Amniotic epithelial cell (primary cell): ENCODE results near the genes IGFBPL1, ANKRD18A and FOXD4L6.

DNA sequence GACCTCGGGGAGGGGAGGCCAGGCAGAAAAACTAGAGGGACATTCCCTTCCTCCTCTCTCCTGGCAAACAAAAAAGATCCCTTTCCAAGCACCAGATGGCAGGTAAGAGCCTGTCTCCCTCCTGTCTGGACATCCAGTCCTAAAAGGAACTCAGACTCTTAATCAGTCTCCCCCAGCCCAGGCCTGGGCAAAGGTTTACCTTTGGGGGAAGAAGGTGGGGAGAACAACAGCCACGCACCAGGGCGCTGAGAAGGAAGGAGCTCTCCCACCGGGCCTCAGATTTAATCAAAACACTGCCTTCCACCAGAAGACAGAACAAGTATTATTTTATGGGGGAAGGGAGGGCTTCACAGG lies 2.4 kb downstream of the SHB start:
- RRBS = no CpG with 5 or more reads among the region's 4 CpGs

DNA sequence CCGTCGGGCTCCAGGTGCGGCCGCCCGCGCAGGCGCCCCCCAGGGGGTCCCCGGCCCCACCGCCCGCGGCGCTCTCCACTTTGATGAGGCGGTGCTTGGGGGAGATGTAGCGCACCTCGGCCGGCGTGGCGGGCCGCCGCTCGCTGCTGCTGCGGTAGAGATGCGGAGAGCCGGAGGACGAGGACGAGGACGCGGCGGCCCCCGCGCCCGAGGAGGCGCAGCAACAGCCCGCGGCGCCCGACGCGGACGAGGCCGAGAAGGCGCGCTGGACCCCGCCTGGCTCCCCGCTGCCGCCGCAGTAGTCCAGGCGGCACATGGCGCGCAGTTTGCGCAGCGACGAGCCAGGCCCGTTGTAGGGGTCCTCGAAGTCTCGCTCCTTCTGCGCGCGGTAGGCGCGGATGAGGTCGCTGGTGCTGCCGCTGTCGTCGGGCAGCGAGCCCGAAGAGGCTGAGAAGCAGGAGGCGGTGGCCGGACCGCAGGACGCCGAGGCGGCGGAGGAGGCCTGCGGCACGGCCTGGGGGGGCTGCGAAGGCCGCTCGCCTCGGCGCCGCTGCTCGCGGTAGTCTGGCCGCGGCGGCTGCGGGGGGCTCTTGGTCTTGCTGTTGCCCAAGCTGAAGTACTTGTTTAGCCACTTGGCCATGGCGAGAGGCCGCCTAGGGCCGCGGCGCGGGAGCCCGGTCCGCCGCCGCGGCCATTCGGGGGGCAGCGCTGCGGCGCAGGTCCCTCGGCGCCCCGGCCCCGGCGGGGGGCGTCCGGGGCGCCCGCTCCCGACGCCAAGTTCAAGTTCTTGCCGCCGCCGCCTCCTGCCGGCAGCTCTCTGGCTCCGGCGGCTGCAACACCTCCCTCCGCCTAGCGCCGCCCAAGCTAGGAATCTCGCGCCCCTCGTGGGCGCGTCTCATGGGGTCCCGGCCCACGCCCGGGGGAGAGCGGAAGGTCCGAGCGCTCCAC lies 747 bp downstream of the SHB start:
- RRBS = 2% methylated on average over 49 of the region's 134 CpGs

GRCh38 chr9:38311247-38312199 lies 81.0 kb upstream of the ALDH1B1 start:
- RRBS = no CpG with 5 or more reads among the region's 13 CpGs

DNA sequence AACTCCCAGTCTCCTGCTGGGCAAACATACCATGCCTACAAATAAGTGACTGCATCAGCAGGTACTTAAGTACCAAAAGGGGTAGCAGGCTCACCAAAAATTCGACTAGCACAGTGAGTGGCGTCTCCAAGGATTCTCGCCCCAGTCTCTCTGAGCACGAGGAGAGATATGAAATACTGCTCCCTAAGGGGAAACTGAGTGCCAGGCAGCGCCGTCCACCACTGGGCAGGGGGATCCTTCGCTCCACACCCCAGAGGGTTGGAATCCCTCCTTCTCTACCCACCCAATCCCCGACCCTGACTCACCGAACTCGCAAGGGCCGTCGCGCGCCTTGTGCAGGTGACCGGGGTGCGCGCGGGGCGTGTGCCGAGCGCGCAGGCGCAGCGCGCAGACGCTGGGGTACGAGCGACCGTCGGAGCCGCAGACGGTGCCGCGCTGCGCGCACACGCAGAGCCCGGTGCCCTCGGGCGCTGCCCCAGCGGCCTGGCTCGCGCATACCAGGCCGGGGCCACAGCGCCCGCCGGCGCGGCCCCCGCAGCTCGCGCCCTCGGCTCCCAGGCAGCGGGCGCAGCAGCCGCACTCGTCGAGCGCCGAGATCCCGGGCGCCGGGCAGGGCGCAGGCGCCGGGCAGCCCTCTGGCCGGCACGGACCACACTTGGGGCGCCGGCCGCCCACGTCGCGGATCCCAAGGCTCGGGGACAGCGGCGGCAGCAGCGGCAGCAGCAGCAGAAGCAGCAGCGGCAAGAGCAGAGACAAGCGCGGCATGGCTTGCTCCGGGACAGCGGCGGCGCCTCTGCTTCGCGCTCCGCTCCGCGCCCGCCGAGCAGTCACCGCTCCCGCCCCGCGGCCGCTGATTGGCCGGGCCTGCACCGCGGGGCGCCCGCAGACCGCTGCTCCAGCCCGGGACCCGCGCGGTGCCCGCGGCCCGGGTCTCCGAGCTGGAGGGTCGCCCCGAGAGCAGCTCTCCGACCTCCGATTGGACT lies at the start of gene IGFBPL1:
TSS of gene IGFBPL1 (minus strand) at position 795 of the 983 bp plus-strand sequence.
- RRBS = 2% methylated on average over 40 of the region's 115 CpGs

- RRBS = 3% methylated on average over 10 of the region's 102 CpGs
These were observed at the start of gene ANKRD18A for GRCh38 chr9:38619671-38620869. TSS of gene ANKRD18A (minus strand) at chr9:38620596.

DNA sequence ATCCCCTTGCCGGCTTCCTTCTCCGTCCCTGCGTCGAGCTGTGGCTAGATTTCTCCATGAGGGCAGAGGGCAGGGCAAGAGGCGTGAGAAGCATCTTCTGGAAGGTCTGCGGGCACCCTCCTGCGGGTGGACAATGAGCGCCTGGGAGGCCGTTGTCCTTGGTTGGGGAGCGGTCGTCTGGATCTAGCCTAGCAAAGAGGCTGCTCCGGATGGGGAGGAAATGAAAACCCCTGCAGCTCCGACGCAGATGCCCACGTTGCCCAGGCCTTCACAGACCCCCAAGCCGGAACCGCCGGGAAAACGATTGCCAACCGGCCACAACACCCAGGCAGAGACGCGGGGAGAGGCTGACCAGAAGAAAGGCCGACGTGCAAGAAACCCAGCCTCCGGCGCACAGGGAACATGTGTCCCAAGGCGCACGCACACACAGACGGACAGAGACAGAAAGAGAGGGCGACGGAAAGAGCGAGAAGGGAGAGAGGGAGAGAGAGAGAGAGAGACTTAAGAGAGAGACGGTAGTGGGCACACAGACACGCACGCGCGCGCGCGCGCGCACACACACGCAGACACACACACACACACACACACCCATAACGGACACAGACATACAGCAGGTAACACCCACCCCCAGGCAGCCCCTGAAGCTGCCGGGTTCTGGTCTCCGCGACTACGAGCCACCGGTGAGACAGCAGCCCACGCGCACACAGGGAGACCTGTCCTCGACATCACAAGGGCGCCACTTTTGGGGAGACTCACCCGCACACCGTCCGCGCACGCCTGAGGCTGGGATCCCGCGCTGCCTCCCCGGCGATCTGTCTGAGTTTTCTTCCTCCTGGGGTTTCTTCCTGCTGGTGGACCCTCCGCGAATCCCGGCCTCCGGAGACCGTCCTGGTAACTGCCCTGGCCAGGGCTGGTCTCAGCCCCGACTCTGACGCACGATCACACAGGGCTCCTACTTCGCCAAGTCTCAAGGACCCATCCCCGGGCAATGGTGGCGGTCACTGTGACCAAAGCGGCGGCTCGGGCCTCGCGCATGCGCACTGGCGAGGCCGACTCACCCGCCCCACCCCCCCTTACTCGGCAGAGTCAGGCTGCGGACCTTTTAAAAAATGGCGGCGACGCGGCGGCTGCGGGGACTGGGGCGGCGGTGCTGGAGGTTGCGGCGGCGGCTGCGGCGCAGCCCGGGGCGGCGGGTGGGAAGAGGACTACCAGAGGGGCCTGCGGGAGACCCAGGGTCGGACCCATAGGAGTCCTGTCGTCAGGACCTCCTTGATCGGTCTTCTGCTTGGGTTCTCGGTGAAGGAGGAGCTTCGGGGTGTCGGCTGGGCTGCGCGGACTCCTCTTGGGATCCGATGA lies 750.6 kb downstream of the SPATA31A1 start:
- RRBS = no CpG with 5 or more reads among the region's 110 CpGs

GRCh38 chr9:41064595-41064924 lies 63.9 kb downstream of the FOXD4L6 start:
- RRBS = no CpG with 5 or more reads among the region's 5 CpGs

GRCh38 chr9:41128546-41128943 lies at the start of gene FOXD4L6:
TSS of gene FOXD4L6 (minus strand) at chr9:41128681.
- RRBS = no CpG with 5 or more reads among the region's 15 CpGs

DNA sequence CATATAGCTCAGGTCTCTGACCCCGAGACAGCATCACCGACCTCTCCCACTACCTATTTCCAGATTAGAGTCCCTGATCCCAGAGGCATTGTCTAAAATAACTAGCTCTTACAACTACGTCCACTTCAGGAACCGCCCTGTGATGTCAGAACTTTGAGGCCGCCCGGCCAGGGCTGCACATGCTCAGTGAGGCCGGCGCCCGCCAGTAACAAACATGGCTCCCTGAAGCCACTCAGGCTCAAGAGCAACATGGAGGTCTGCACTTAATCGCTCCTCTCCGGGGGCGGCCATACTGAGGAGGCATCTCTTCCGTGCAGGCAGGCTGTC lies 385.0 kb downstream of the SPATA31A6 start:
- RRBS = no CpG with 5 or more reads among the region's 13 CpGs

- RRBS = no CpG with 5 or more reads among the region's 6 CpGs
These were observed 608.6 kb downstream of the SPATA31A6 start for GRCh38 chr9:42792062-42792498.

- RRBS = no CpG with 5 or more reads among the region's 7 CpGs
These were observed 942.6 kb downstream of the SPATA31A6 start for GRCh38 chr9:43125856-43126567.

DNA sequence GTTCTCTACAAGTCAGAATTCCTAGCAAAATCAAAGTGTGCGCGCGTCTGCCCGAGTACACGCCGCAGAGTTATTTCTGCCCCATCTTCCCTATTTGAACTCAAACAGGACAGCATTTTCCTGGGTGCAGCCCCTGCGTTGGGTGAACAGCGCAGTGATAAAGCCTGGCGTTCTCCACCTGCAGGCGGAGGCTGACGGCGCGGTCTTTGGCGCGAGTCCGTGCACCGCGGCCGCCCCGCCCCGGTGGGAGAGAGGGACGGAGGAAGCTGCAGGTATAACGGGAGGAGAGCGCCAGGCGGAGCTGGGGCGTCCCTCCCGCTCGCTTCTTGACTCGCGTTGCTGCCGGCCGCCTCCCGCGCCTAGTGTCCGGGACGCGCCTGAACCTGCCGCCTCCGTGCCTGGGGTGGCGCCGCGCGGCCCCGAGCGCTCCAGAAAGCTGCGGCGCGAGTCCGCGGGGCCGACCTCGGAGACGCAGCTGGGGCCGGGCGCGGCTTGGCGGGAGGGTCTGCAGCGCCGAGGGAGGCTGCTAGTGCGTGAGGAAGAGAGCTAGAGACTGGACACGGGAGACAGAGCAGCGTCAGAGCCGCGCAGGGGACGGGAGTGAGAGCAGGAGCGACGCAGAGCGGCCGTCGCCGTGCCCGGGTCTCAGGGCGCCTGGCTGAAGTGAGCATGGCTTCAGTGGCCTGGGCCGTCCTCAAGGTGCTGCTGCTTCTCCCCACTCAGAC lies 140.6 kb downstream of the SPATA31A7 start:
- RRBS = no CpG with 5 or more reads among the region's 74 CpGs

- RRBS = no CpG with 5 or more reads among the region's 8 CpGs
These were observed 1950.8 kb downstream of the FOXD4L5 start for GRCh38 chr9:63334095-63334739.

- RRBS = no CpG with 5 or more reads among the region's 19 CpGs
These were observed 1577.0 kb downstream of the FOXD4L5 start for GRCh38 chr9:63708072-63708442.

- RRBS = no CpG with 5 or more reads among the region's 44 CpGs
These were observed 97.8 kb upstream of the FOXD4L5 start for GRCh38 chr9:65382591-65383366.

DNA sequence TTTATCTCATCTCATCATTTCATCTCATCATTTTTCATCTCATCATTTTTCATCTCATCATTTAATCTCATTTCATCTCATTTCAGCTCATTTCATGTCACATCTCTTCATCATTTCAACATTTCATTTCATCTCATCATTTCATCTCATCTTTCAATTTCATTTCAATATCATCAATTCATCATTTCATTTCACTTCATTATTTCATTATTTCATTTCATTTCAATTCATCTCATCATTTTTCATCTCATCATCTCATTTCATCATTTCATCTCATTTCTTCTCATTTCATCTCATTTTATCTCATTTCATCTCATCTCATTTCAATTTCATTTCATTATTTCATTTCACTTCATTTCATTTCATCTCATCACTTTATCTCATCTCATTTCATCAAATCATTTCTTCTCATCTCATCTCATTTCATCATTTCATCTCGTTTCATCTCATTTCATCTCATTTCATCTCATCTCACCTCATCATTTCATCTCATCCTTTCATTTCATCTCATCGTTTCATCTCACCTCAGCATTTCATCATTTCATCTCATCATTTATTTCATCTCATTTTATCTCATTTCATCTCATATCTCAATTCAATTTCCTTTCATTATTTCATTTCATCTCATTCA lies 74.4 kb downstream of the FOXD4L4 start:
- RRBS = no CpG with 5 or more reads among the region's 2 CpGs

- RRBS = no CpG with 5 or more reads among the region's 72 CpGs
These were observed 88.5 kb downstream of the FOXD4L4 start for GRCh38 chr9:65825478-65825876.

- RRBS = no CpG with 5 or more reads among the region's 31 CpGs
These were observed 417.1 kb downstream of the FOXD4L4 start for GRCh38 chr9:66153989-66154501.

DNA sequence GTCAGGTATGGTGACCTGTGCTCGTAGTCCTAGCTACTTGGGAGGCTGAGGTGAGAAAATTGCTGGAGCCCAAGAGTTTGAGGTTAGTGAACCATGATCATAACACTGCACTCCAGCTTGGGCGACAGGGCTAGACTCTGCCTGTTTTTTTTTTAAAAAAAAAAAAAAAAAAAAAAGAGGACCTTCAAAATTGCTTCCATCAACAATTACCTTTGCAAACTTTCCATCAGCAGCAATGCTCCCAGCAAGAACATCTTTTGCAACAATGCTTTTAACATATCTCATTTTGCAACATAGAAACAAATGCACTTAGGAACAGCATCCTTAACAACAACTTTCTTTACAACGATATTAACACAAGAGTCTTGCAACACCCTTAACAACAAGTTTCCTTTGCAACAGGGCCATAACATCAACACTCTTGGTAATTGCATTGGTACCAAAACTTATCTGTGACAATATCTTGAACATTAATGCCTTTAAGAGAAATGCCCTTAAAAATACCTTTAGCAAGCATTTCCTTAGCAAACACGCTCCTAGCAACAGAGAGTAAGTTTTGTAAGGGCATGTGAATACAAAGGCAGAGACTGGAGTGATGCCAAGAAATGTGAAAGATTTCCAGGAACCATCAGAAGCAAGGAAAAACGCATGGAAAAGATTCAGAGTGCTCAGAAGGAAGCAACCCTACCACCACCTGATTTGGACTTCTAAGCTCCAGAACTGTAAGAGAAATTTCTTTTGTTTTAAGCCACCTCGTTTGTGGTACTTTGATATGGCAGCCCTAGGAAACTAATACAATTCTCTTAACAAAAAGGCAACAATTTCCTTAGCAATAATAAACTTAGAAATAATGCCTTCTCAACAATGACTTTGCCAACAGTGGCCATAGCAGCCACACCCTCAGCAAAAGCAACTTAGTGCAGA lies 42.1 kb downstream of the ZNF658 start:
- RRBS = no CpG with 5 or more reads among the region's 6 CpGs

GRCh38 chr9:68355635-68355939 lies 824 bp upstream of the PGM5 start:
- RRBS = no CpG with 5 or more reads among the region's 2 CpGs